Bile duct (tissue), 1 donor: ENCODE measurements around a stretch of chr13.

GRCh38 chr13:110643975-110644747 is 28.8 kb downstream of the NAXD start:
- PRO-cap, result no peak

DNA sequence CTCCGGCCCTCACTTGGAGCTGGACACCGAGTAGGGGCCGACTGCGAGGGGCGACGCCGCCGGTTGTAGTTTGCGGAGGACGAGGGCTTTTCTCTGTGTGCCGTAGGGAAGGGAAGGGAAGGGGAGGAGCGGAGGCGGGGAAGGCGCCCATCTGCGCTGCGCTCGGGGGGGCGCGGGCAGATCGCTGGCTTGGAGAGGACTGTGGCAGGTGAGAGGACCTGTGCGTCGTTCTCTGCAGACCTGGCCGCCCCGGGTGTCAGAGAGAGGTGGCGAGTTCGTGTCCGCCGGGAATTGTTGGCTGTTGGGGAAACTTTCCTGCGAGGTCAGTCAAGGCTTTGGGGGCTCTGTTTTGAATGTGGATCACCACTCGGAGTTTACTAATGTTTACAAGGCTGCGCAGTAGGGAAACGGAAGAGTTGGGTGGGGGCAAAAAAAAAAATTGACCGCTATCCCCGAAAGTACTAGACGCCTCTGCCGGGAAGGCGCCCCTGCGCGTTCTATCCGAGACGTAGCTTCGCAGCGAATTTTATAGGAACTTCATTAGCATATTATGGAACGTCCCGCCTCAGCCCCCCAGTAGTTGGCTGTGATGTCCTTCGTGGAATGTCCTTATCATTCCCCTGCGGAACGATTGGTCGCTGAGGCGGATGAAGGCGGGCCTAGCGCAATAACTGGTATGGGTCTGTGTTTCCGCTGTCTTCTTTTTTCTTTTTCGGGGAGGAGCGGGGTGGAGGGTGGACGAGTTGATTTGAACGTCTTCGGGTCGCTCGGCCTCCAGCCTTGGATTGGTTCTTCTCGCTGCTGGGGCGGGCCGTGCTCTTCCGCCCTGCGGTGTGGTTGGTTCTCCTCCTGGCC is 1.6 kb downstream of the ING1 start:
- PRO-cap, result bidirectional peak, plus-strand start at position 179 of the sequence, minus-strand start outside the sequence; bidirectional peak, plus-strand start at position 709 of the sequence, minus-strand start at position 499 of the sequence; bidirectional peak, plus-strand start outside the sequence, minus-strand start at position 787 of the sequence

DNA sequence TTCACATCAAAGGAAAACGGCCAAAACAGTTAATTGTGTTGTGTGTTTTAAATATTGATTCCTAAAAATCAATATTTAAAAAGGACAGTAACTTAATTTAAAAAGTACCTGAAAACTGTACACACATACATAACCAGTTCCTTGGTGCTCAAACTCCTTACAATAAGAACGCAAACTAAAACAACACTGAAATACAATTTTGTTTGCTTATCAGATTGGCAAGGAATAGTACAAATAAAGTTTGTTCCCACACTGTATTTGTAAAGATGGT is 96.3 kb downstream of the ING1 start:
- PRO-cap, result no peak

DNA sequence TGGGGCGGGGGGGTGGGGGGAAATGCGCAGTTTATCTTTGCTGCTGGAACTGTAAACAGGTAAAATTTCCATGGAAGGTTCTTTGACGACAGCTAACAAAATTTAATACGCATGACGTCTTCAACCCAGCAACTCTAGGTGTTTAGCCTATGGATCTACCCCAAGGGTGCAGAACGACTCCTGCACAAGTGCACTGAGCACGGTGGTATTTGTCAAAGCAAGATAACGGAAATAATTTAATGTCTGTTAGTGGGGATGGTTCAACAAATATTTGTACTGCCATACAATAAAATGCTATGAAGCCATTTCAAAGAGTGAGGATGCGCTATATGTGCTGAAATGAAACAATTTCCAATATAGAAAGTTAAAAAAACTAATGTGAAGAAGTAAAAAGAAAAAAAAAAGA is 96.6 kb downstream of the ING1 start:
- PRO-cap, result no peak

DNA sequence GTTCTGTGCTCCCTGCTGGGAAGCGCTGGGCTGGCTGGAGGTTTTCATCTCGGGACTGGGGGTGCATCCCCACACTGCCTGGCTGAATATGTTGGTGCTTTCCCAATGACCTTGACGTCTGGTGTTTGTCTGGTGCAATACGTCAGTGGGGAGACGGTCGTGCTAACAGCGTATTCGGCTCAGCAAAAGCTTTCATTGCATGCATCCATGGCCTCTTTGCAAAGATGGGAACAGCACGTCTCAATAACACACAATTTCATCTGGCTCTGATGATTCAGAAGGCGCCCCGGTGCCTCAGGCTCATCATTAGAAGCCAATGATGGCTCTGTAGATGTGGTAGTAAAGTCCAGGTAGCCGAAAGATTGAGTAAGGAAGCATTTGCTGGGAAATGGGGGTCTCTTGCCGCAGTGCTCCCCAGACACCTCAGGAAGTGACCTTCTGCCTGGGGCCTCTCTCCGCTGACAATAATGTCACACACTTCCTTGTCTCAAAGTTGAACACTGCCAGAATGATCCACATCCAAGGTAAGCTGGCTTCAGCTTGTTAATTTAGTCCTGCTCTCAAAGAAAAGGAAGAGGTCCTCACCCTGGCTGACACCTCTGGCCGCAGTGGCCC is 97.7 kb downstream of the ING1 start:
- PRO-cap, result no peak

DNA sequence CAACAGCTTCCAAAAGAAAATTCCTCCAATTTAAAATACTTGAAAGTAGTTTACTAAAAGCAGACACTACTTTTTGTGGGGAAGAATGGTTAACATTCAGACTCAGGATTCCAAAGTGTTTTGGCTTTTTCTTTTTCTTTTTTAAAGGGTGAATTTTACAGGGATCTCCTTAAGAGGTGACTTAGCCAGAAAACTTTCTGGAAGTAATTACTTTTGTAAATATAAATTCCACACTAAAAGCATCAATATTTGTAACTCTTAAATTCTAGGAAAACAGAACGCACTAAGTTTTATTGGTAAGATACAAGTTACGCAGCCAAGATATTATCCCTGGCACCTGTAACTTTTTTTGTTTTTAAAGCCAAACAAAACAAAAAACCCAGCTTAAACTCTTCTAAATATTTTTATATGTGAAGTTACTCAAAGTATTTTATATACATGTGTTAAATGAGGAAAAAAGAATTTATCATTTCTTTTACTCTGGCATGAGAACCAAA is 25.2 kb downstream of the ANKRD10 start:
- PRO-cap, result no peak

DNA sequence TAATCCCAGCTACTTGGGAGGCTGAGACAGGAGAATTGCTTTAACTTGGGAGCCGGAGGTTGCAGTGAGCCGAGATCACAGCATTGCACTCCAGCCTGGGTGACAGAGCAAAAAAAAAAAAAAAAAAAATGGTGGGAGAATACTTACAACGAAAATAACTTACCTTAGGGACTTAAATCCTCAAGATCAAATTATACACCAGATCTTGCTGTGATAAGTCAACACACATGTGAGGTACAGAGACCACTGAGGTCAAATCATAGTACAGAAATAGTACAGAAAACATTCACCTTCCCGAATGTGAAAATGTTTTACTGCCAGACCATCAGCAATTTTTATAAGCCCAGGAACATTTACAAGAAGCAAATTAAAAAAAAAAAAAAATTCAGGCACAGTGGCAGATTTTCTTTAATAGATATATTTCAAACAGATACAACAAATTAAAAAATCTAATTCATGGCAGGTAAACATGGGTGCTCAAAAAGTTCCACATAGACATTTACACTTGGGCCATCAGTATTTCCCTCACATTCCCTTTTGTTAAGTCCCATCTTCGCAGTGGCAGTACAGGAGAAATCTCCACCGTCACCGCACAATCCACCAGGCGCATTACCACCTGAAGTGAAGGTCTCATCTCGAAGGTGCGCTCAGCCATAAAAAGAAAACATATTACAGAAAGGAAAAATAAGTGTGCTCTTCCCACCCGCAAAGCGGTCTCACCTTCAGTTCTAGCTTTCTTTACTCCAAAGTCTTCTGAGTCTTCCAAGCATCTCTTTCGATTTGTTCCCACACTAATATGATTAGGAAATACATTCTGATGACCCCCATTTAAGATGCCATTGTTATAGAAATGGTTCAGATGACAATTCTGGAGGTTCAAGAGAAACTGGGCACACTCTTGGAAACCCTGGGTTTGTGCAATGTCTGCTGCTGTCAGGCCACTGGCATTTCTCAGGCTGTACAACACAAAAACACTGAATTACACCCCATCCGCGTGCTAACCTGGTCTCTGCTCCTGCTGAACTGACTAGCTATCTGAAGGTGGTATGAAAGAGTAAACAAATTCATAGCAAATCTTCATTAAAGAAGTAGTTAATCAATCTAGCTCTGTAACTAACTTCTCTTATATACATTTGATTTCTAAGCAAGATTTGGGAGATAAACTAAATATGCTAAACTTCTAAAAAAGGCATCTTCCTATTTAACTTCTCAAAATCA is 22.2 kb downstream of the ANKRD10 start:
- PRO-cap, result no peak

DNA sequence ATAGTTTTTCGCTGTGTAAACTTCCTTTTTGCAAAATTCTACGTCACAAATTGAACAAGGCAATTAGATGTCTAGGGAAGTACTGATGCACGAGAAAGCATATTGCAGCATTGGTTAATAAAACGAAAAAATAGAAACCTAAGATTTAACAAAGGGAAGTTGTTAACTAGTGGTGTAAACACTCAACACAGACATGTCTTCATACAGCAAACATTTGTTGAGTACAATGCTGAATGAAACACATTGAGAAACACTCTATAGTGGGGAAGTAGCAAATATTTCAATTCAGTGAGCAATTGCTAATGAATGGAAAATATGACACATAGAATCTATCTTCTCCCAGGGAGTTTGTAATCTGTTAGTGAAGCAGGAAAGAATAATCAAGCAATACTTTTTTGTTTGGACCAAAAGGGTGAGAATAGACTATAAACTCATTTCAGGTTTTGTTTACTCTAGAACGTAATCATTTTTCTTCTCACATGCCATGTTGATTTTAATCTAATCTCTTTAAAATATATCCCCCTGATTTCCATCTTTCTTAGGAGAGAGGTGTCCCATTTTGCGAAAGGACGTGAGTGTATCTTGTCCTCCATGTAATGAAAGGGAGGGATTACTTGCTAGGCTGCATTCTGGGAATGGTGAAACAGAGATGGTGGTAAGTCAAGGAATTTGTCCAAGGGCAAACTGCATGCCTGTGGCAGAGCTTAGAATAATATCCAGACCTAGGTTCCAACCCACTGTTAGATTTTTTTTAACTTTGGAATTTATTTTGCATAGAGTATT is 1.6 kb upstream of the ANKRD10 start:
- PRO-cap, result bidirectional peak, plus-strand start at position 361 of the sequence, minus-strand start at position 195 of the sequence

- PRO-cap, result no peak
Observed at GRCh38 chr13:110921431-110922075, 6.7 kb upstream of the ANKRD10 start.

GRCh38 chr13:111153065-111153806 is 38.1 kb downstream of the ARHGEF7 start:
- PRO-cap, result unidirectional peak, plus-strand start at chr13:111153393; bidirectional peak, plus-strand start at chr13:111153695, minus-strand start at chr13:111153637

DNA sequence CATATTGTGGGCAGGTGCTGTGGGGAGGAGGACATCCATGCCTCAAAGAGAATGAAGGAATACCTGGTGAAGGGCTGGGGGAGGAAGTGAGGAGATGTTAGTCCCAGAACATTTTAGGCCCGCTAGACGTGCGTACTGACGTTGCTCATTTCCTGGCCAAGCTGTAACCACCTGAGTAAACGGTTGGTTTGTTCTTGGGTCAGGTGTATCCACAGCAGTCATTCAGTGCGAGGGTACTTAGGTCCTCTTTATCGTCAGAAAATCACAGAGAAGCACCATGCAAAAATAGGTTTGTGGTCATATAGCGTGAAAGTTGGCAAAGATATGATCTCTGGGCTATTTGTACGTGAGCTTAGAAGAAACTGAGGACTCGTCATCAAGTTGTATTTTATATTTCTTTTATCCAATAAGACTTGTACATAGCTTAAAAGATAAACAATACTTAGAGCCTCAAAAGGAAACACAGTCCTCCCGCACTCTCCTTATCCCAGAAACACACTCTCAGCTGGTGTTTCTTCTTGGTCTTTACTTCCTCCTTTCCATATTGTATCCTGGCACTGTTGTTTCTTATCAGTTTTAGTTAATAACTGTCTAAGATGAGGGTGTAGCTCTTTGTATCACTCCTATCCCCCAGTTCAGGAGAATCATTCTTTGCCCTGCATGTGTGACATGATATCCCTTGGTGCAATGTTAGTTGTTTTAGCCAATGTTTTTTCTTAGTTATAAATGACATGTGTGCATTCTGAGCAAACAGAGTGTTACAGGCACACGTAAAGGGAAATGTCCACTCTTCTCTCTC is 52.0 kb downstream of the ARHGEF7 start:
- PRO-cap, result no peak

- PRO-cap, result unidirectional peak, minus-strand start at chr13:111204934
Observed at GRCh38 chr13:111204389-111205593, 89.7 kb downstream of the ARHGEF7 start.

GRCh38 chr13:111232346-111232796 is 88.1 kb upstream of the TEX29 start:
- PRO-cap, result no peak

- PRO-cap, result no peak
Observed at GRCh38 chr13:111302501-111302700, 18.0 kb upstream of the TEX29 start.

DNA sequence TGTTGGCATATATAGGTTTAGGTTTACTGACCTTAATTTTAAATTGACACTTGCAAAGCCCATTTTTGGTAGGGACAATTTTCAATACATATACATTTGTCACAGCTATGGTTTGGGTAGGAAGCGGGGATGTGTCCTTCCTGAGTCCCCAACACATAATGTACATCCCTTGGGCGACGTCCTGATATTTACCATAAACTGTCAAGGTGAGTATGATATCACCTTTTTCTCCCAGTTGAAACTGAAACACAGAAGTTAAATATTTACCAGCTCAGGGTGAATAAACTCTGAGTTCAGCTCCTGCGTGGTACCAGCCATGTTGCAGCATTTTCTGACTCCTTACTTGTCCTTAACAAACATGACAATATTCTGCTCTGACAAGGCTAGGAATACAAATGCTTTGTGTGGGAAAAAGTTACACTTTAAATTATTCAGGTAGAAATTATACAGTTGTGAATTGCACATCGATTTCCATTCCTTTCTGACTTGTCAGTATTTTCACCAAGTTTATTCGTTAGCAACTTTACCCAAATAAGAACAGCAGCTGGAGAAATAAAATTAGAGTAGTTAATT is 294.2 kb downstream of the TEX29 start:
- PRO-cap, result no peak

DNA sequence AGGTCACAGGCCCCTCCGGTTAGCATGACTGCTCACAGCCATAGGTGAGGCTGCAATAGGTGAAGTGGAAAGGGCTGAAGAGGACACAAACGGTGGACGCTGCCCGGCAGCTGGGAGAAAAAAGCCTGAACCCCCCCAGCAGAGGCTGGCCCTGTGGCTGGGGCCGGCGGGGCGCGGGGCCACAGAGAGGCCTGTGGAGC is 325.4 kb downstream of the TEX29 start:
- PRO-cap, result no peak

- PRO-cap, result no peak
Observed at GRCh38 chr13:111656545-111656861, 336.1 kb downstream of the TEX29 start.

- PRO-cap, result no peak
Observed at GRCh38 chr13:111844288-111844430, 222.8 kb upstream of the SOX1 start.

- PRO-cap, result no peak
Observed at GRCh38 chr13:111844431-111844731, 222.6 kb upstream of the SOX1 start.

- PRO-cap, result no peak
Observed at GRCh38 chr13:112103728-112104301, 36.9 kb downstream of the SOX1 start.